Progenitor cell of endocrine pancreas (in vitro differentiated cells): Measurements from ENCODE around the genes GMPR2, NYNRIN and NOVA1.

DNA sequence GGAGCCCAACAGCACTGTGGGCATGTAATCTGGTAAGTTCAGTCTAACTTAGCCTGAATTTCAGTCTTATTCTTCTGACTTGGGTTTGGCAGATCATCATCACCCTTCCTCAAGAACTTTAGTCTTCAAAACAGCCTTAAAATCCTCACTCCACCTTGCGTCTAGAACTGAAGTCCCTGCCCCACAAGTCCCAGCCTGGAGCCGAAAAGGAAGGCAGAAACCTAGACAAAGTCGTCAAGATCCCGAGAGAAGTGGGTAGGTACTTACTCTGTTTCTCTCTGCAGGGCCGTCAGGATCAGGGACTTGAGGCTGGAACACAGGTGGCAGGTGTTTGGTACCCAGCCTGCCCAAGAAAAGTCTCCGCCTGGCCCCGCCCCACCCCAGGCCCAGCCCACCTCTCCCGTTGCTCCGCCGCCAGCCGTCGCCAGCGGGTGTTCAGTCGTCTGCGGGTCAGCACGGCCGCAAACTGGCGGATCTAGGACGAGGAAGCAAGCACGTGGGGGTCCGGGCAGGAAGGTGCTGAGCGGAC lies 603 bp downstream of the IPO4 start:
- PRO-cap = bidirectional peak, plus-strand start at position 438 of the sequence, minus-strand start at position 305 of the sequence

- PRO-cap = no peak
Measured at GRCh38 chr14:24196675-24196937, 1.4 kb upstream of the TM9SF1 start.

GRCh38 chr14:24202570-24203329 lies 2.7 kb upstream of the TSSK4 start:
- PRO-cap = no peak

DNA sequence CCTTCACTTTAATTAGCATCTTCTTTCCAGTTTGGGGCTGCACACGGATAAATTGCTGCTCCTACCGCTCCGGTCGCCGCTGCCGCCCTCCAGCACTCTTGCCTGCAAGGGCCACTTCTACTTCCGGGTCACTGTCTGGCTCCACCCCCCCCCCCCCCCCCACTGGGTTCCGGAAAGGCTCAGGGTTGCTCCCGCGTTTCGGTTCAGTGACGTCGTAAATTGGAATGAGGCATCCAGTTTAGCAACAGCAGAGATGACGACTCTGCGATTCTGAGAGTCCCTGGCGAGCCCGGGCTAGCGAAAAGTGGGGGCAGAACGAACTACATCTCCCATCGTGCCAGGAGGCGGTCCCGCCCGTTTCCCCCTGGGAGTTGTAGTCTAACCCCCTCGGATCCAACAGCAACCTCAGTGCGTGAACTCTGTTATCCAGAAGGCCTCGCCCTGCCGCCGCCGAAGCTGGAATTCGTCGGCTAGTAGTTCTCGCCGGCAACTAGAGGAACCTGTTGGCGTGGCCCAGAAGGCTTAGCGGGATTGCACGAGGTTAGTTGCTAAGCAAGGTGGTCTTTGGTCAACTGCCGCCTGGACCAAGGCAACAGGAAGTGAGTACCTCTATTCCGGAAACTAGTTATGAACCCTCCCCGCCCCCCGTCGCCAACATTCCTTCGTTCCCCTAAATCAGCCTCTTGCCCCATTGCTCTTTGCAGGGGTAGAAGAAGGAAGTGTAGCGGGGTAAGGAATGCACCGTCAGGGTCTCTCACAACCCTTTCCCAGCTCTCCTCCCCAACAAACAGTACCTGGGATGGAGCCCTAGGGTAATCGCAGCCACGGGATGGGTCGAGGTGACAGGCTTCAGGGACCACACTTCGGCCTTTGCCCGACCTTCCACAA lies at the start of gene GMPR2:
Gene GMPR2, plus strand, starts transcription at position 681 of the 888 bp plus-strand sequence.
- PRO-cap = bidirectional peak, plus-strand start at position 206 of the sequence, minus-strand start at position 115 of the sequence; bidirectional peak, plus-strand start at position 691 of the sequence, minus-strand start at position 465 of the sequence

- PRO-cap = no peak
Measured at GRCh38 chr14:24258889-24259822, 3.8 kb downstream of the TGM1 start.

DNA sequence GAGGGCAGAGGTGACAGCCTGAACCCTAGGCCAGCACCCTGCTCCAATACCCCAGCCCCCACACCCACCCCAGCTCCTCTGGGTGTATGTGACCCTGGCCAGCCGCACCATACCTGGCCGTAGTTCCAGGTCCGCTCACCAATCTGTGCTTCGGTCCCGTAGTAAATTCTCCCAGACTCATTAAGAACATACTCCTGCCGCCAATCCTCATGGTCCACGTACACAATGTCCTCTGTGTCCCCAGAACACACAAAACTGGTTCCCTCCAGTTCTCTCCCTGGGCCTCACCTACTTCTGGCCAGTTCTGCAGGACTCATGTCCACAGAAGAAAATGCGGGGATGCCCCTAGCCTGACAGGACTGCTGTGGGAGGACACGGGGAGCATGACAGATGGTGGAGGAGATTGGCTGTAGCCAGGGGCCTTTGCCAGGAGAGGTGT lies 3.1 kb downstream of the TGM1 start:
- PRO-cap = no peak

- PRO-cap = no peak
Measured at GRCh38 chr14:24333653-24334413, 1.0 kb downstream of the ADCY4 start.

DNA sequence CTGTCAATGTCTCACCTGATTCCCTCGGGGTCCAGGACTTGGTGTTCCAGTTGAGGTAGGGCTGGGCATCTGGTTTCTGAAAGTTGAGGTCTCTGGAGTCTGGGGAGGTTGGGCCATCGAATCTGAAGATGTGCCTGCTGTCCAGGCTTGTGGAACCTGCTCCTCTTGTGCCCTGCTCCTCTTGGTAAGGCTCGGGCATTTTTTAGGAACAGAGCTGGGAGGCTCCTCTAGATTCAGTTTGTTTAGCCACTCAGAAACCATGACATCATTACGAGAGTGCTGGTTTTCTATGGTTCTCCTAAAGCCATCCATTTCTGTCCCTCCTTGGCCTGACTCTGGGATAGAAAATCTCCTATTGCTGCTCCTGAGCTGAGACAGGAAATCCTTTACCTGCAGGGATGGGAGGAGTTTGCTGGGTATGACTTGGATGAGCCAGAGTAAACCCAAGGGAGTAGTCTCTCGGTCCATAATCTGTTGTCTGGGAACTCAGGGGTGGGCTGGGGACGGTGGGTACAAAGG lies 2.3 kb upstream of the ADCY4 start:
- PRO-cap = no peak

DNA sequence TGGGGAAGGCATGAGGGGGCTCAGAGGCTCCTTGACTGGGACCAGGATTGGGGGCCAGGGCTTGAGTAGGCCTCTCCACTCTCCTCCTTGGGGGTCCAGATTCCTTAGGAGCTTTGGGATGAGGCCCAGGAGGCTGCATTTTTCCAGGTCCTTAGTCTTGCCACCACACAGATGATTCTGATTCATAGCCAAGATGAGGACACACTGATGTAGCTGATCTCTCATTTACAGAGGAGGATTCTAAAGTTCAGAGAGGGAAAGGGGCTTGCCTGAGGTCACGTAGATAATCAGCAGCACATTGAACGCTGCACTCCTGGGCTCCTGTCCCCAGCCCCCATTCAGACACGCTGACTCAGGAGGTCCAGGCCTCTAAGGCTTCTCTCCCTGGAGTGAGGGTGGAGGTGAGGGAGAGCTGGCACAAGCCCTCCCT lies 10.2 kb downstream of the NFATC4 start:
- PRO-cap = no peak

- PRO-cap = bidirectional peak, plus-strand start at chr14:24398931, minus-strand start at chr14:24398787; bidirectional peak, plus-strand start at chr14:24399060, minus-strand start at chr14:24399015
Measured at GRCh38 chr14:24398136-24399441, at the start of gene NYNRIN. NYNRIN (plus strand) TSS chr14:24399003.

GRCh38 chr14:24425201-24425630 lies 4.3 kb downstream of the CBLN3 start:
- PRO-cap = no peak

- PRO-cap = unidirectional peak, plus-strand start at chr14:24427107
Measured at GRCh38 chr14:24426780-24427542, 2.5 kb downstream of the CBLN3 start.

- PRO-cap = no peak
Measured at GRCh38 chr14:24678918-24679117, 44.8 kb upstream of the GZMB start.

DNA sequence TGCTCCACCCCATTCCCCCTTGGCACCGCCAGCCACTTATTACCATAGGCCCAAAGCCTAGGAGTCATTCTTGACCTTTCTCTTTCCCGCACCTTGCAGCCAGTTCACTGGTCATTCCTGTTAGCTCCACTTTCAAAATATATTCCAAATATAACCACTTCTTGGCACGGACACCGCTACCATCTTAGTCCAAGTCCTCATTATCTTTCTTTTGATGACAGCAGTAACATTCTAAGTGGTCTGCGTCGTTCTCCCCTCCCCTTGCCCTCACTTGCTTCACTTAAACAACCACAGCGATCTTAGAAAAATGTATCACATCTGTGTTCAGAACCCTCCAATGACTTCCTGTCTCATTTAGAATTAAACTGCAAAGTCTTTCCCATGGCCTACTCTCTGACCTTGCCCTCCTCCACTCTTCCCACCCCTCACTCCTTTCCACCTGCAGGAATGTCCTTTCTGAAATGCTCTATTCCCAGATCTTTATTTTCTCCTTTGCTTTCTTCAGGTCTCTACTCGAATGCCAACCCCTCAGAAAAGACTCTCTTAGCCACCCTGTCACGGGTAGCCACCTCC lies 45.7 kb upstream of the GZMB start:
- PRO-cap = no peak

- PRO-cap = no peak
Measured at GRCh38 chr14:24817712-24818763, 184.0 kb upstream of the GZMB start.

GRCh38 chr14:24840391-24840810 lies 206.4 kb upstream of the GZMB start:
- PRO-cap = no peak

DNA sequence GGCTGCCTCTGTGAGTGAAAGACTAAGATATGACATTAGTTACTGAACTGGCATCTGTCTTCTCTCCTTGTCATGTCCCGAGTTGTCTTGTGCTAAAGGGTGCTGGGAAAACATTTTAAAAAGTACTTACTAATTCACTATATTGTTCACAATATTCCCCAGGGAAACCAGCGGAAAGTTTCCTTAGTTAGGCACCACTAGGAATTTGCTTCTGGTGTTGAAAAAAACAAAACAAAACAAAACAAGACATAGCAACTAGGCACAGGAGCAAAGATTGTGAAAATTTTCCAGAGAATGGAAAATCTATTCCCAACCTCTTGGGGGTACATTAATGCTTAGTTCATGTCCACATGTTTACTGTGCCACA lies 169.9 kb downstream of the STXBP6 start:
- PRO-cap = no peak

DNA sequence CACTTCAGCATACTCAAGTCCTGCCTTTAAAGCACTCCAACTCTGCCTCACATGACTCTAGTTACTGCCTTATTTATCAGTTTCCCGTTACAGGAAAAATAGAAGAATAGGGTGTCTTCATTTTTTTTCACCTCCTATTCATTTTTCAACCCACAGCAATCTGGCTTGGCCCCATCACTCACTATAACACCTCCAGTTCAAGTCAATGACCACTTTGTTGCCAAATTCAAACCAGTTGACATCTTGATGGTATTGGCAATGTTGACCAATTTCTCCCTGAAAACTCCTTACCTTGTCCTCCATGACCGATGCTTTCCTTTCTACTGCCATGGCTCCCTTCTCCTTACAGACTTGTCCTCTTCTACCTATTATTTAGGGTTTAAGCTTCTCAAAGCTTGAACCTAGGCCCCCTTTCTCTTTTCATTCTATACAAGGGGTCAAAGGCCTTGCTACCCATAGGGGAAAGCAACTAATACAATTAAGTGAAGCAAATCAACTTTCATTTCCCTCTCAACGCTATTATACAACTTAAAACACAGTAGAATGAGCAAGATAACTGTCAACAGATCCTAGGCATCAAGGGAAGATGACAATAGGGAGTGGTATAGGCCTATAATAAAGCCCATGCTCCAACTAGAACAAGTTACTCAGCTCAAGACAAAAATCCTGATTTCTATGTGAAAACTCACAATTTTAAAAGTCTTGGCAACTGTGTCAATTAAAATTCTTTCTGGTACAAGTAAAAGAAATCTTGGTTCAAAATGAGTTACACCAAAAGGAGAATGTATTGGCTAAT lies 28.4 kb downstream of the STXBP6 start:
- PRO-cap = no peak

DNA sequence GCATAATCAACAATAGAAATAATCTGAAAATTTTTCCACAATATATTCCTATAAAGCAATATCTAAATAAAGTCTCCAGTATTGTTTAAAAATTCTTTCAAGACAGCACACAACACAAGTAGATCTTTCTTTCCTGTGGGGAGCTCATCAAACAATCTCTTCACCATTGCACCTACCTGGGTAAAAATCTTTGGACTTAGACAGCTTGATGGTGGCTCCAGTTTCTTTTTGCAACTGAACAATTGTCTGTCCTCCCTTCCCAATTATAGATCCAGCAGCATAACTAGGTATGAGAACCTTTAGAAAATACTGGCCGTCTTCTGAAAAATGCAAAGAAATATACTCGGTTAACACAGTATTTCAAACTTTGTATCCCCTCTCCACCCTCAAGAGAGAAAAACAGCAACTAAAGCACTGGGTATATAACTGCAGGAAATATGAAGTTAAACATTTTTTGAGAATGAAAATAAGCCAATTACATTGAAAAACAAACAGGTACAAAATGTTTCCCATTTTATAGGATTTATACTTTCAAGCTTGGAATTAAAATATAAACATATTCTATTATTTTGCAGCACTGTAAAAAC lies 2.5 kb downstream of the NOVA1 start:
- PRO-cap = no peak

- PRO-cap = bidirectional peak, plus-strand start at chr14:26598179, minus-strand start at chr14:26598234; bidirectional peak, plus-strand start at chr14:26598693, minus-strand start at chr14:26598459
Measured at GRCh38 chr14:26597966-26598755, at the start of gene NOVA1. NOVA1 (minus strand) TSS chr14:26598033.